Measurements from ENCODE around the genes GJB3, EVA1B and MRPS15.

- RRBS: 6% methylated on average over 11 of the region's 62 CpGs
Observed at GRCh38 chr1:33306419-33307027, 14.4 kb downstream of the A3GALT2 start.

DNA sequence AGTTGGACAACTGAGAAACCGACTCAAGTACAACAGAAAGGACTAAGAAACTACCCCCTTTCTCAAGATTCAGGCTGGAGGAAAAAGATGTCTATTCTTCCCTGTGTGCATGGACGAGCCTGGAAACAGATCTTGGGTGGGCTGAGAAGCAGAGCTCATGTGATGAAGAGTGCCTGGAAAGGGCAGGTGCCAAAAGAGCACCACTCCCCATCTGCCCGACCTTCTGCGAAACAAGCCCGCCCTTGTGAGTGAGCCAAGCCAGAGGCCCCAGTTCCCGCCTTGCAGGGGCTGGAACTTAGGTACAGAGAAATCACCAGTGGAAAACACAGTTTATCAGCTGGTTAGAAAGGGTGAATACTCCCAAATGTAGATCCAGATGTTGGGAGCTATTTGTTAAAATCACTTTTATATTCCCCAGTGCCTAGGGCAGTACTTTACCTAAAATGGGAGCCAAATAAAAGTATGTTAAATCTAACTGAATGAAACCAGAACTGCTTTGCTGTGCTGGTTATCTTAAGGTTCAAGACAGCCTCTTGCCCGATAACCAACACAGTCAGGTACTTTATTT lies 26.8 kb upstream of the A3GALT2 start:
- RRBS: no CpG with 5 or more reads among the region's 7 CpGs

DNA sequence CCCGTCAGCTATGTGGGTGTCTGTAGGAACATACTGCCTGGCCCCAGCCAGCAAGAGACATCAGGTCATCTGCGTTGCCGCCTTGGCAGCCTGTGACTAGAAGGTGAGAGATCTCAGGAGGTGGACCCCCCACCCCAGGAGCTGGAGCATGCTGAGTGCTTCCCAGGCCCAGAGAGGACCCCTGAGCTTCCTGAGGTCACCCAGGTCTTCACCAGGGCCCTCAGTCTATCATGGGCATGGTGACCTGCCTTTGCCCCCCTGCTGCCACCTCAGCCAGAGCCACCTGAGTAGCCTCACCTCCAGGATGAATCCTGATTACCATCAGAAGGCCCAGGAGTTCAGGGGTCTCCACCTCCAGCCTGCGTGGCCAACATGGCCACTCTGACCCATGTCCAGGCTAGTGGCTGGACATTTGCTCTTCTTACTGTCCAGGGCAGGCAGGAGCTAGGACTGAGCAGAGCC lies 250.6 kb downstream of the C1orf94 start:
- RRBS: no CpG with 5 or more reads among the region's 4 CpGs

DNA sequence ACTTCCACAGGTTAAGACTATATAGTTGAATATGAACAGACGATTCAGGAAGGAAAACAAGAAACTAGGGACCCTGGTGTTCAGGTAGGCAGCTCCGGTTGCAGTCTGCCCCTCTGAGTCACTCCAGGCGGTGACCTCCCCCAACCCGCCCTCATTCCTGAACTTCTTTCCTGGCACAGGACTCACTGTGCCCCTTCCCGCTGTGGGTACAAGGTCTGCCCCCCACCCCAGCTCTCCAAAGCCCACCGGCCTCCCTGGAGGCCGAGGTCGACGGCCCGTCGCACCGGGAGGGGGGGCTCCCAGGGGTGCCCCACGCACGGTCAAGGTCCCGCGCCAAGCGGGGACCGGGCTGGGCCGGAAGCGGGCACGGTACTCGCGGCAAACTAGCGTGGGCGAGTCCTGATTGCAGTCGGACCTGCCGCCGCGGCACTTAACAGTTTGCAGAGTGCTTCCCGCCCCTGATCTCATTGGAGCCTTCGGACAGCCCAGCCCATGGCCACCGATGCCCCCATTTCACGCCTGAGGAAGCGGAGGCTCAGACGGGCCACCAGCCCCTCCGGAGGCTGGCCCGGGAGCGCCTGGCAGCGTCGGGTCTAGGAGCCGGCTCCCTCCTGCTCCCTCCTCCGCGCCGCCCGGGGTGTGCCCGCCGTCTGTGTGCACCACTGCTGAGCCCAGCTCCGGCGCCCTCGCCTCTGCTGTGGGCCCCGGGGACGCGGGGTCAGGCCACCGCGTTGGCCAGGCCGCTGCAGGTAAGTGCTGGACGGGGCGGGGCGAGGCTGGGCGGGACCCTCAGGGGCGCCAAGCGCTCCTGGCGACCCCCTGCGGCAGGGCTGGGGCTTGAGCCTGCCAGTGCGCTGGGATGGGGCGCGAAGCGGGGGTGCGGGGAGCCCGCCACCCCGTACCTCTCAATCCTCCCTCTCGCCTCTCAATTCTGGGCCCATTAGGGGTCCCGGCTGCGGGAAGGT lies at the start of gene GJB3:
Gene GJB3 (plus strand): TSS at position 185 of the 965 bp plus-strand sequence.
- RRBS: 2% methylated on average over 17 of the region's 74 CpGs

- RRBS: no CpG with 5 or more reads among the region's 8 CpGs
Observed at GRCh38 chr1:35172186-35172691, 20.7 kb downstream of the SFPQ start.

DNA sequence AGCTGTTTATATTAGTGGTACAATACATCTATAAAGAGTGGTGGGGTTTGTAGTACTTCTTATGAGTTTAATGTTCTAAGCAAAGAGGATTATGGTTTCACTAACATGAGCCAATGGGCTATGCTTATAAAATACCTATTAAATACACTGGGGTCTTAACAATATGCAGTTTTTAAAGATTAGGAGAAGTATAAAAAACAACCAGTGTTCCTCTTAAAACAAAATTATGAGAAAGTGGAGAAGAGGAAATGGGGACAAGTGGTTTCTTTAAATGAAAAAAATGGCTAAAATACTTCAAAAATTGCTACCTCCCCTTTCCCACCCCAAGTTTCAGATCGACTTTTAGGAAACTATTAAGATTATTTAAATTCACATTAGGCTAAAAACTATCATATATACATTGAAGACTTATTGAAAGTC lies 11.5 kb downstream of the SFPQ start:
- RRBS: no CpG with 5 or more reads among the region's 1 CpG

DNA sequence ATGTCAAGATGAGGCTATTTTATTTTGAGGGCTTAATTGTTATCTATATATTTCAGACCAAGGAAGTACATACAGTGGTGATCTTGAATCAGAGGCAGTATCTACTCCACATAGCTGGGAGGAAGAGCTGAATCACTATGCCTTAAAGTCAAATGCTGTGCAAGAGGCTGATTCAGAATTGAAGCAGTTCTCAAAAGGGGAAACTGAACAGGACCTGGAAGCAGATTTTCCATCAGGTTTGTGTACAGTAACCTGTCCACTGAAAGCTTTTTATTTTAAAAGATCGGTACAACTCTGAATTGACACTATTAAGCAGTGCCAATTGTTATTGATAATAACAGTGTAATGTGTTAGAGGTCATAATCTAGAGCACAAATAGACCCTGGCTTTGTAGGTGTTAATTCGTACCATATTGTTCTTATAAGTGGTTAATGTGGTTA lies 130.3 kb downstream of the ZMYM4 start:
- RRBS: no CpG with 5 or more reads among the region's 2 CpGs

GRCh38 chr1:35404494-35405320 lies 136.2 kb downstream of the ZMYM4 start:
- RRBS: no CpG with 5 or more reads among the region's 2 CpGs

DNA sequence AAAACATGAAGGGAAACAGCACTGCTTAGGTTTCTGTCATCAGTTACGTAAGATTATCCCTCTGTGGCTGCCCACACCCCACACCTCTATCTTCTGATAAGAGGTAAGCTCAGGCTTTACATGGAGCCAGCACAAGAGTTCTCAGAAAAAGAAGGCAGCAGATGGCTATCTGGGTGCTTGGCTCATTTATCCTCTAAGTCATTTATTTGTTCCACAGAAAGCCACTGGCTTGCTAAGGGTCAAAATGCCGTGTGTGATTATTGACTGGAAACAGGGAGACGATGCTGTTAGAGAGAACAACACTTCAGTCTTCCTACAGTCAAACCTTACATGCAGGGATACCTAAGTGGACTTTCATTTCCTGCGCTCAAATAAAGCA lies 57.4 kb downstream of the KIAA0319L start:
- RRBS: no CpG with 5 or more reads among the region's 4 CpGs

DNA sequence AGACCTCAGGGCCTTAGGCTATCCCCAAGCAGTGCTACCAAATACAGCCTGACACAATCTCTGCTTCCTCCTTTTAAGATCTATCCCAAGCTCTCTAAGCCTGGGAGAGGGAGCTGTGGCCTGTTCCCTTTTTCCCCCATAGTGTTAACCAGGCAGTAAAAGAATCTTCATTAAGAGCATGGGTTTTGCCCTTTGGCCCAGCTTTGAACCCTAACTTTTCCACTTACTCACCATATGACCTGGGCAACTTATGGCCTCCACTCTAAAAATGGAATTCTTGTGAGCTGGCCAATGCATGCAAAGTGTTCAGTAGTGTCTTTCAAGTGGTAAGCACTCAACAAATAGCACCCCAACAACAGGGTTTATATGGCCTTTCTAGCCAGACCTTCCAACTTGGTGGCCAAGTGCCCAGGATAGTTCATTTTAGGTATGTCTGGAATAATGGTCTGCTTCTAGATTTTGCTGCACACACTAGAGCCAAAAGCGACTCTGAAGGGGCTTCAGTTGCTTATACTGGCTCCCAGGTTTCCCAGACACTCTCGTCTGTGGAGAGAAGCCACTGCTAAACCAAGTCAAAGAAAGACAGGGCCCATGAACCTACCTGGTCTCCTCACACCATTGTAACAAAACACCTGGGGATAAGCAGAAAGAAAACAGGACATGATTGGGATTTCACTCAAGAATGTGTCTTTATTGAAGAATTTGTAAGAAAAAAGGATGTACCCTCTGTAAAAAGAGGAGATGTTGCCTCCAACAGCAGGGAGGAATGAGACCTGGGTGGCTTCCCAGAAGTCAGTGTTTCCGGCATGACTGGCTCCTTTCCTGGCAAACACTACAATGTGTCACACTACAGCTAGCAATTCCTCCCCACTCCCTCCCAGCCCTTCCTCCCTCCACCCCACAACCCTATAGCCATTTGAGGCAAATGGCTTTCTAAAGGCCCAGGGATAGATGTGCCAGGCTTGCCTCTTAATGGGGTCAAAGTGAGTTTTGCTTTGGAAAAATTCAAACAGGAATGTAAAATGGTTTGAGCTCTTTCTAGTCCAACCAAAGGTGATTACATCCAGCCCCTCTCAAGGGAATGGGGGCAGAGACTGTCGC lies 11.2 kb upstream of the COL8A2 start:
- RRBS: no CpG with 5 or more reads among the region's 4 CpGs

GRCh38 chr1:36203314-36204202 lies 20.7 kb upstream of the THRAP3 start:
- RRBS: no CpG with 5 or more reads among the region's 10 CpGs

- RRBS: 6% methylated on average over 2 of the region's 32 CpGs
Observed at GRCh38 chr1:36223319-36224260, 653 bp upstream of the THRAP3 start.

DNA sequence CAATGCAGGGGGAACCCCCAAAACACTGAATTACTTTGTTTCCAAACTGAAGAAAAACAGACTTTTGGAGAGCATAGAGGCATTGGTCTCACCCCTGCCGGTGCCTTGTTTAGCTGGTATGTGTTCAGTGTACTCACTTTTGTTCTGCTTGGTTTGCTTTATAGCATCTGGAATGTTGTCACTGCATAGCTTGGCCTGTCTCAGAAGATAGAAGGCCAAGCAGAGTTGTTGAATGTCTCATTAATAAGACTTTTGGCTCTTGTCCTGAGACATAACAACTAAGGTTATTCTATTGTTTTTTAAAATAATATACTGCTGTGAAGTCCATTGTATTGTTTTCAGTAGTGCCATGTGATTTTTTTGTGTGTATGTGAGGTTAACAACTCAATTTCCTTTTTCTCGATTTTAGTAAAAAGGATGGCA lies 7.0 kb downstream of the THRAP3 start:
- RRBS: no CpG with 5 or more reads among the region's 2 CpGs

DNA sequence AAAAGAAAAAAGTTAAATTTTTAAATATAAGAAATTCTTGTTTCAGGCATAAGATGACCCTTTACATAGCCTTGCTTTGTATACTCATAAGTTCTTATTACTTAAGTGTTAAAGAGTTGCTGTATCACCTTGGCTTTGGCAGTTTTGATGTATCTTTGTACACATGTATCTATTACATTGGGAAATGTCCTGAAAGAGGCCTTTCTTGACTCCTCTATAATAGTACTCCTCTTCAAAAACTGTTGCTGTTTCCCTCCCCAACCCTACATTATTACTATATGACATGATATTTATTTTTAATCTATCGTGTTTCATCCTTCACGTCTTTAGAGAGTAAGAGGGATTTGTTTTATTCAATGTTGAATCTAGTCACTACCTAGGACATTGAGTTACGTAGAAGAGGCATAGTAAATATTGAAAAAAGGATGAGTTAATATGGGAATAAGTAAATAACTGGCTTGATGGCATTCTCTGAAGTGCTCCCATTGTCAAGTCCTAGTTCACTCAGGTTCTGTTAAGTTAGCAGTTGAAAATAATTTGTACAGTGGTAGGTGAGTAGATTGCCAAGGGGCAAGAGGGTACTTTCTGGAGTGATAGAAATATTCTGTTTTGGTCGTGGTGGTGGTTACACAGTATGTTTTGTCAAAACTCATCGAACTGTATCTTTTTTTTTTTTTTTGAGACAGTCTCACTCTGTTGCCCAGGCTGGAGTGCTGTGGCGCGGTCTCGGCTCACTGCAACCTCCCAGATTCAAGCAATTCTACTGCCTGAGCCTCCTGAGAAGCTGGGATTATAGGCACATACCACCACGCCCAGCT lies 8.2 kb downstream of the THRAP3 start:
- RRBS: no CpG with 5 or more reads among the region's 9 CpGs

DNA sequence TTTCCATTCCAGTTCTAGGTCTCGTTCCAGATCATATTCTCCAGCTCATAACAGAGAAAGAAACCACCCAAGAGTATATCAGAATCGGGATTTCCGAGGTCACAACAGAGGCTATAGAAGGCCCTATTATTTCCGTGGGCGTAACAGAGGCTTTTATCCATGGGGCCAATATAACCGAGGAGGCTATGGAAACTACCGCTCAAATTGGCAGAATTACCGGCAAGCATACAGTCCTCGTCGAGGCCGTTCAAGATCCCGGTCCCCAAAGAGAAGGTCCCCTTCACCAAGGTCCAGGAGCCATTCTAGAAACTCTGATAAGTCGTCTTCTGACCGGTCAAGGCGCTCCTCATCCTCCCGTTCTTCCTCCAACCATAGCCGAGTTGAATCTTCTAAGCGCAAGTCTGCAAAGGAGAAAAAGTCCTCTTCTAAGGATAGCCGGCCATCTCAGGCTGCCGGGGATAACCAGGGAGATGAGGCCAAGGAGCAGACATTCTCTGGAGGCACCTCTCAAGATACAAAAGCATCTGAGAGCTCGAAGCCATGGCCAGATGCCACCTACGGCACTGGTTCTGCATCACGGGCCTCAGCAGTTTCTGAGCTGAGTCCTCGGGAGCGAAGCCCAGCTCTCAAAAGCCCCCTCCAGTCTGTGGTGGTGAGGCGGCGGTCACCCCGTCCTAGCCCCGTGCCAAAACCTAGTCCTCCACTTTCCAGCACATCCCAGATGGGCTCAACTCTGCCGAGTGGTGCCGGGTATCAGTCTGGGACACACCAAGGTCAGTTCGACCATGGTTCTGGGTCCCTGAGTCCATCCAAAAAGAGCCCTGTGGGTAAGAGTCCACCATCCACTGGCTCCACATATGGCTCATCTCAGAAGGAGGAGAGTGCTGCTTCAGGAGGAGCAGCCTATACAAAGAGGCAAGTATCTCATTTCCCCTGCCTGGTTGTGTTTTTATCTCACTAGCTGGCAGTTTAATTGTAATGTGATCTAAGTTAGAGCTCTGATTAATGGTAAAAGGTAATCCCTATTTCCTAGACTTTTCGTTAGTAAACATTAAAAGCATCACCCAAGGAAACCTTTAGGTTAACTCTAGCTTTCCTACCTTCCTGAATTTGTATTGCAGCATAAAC lies 19.4 kb upstream of the SH3D21 start:
- RRBS: 100% methylated on average over 2 of the region's 33 CpGs

DNA sequence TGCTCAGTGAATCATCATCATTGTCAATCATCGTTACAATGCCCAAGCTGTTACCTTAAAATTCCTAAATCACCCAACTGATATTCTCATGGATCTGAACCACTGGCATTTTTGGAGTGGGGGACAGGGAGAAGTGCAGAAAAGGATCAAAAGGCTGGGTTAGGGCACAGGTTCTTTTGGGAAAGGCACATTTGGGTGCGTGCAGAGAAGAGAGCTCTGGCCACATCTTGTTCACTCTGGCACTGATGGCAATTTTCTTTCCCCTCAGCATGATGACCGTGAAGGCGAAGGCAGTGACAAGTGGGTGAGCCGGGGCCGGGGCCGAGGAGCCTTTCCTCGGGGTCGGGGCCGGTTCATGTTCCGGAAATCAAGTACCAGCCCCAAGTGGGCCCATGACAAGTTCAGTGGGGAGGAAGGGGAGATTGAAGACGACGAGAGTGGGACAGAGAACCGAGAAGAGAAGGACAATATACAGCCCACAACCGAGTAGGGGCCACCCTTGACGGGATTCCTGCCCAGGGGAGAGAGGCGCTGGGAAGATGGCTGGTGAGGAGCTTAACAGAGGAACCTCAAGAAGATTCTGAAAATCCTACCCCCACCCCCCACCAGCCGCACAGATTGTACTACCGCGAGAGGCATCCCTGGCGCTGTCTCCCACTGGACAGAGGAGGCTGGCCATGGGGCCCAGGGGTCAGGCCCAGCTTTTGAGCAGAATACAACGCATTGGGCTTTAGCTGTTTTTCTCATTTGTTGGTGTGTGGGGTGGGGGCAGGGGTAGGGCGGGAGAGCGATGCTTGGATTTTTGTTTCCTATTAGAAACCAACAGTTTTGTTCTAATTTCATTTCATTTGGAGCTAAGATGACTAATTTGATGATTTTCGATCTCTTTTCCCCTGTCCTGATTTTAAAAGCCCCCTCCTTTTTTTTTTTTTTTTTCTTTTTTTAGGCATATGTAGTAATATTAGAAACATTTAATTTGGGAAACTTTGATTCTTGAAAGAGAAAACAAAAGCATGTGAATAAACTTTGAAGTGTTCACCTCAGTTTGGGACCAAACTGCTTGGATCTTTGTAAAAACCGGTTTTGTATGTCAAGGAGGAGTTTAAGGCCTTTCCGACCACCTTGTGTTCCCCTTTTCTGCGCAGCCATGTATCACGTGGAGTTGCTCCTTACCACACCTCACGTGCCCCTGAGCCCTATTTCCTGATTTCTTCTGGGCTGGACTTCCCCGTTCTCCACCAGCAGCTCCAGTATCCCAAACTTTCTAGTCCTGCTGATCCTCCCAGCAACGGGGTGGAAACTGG lies 2.2 kb upstream of the SH3D21 start:
- RRBS: no CpG with 5 or more reads among the region's 32 CpGs

- RRBS: 3% methylated on average over 25 of the region's 51 CpGs
Observed at GRCh38 chr1:36323461-36323943, at the start of gene EVA1B. Gene EVA1B (minus strand): TSS chr1:36323645.

DNA sequence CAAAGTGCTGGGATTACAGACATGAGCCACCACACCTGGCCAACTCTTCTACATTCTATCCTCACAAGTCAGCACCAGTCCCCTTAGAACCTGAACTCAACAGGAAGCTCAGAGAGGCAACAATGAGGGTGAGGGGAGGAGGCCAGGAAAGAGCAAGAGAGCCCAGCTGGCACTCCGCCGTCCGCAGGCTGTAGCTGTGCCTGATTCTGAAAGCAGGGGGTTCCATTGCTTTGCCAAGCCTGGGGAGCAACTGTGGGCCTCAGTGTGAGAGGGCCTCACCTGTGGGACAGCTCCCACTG lies 18.7 kb downstream of the STK40 start:
- RRBS: no CpG with 5 or more reads among the region's 3 CpGs

- RRBS: 2% methylated on average over 15 of the region's 62 CpGs
Observed at GRCh38 chr1:36463233-36464409, at the start of gene MRPS15. Gene MRPS15 (minus strand): TSS chr1:36464384.

DNA sequence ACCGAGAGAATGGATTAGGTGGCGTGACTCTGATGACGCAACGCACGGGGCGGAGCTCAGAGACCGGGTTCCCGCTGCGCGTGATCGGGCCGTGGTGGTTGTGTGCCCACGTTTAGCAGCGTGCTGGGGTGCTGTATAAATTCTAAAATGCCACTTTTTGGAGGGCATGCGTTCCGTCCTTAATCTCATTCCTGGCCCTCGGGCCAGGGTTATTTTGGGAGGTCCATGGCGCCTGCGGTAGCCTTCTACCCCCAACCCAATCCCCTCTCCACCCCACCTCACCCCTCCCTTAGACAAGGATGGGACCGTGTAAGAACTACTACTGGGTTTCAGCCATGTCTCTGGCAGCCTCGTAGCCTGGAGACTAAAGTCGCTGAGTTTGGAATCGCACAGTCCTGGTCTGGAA lies 229 bp upstream of the MRPS15 start:
- RRBS: 1% methylated on average over 6 of the region's 23 CpGs

Measured in iris pigment epithelial cell (primary cell).